Suprapubic skin (tissue), 4 donors: Measurements from ENCODE around the gene PNPT1.

DNA sequence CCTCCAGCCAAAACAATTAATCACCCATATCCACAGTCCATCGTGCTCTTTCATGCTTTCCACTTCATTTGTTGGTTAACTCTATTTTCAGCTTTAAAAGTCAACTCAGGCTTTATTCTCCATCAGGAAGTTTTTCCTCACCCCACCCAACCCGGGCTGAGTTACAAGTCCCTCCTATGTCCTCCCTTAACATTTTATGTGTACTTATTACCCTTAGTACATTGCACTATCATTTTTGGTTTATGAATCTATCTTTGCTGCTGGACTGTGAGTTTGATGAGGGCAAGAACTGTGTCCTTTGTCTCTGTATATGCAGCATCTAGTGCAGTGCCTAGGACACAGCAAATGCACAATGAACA lies 27.6 kb upstream of the SPTBN1 start:
- PRO-cap: no peak
- RAMPAGE, long total RNA, 4 experiments: no peak in any of the 4 experiments

GRCh38 chr2:54432261-54432668 lies 23.9 kb upstream of the SPTBN1 start:
- PRO-cap: no peak
- RAMPAGE, long total RNA, 4 experiments: no peak in any of the 4 experiments

- PRO-cap: no peak
- RAMPAGE, long total RNA, 4 experiments: no peak in any of the 4 experiments
Measured at GRCh38 chr2:54455009-54455557, 1.0 kb upstream of the SPTBN1 start.

GRCh38 chr2:54524666-54525171 lies 68.6 kb downstream of the SPTBN1 start:
- PRO-cap: no peak
- RAMPAGE, long total RNA, 4 experiments: no peak in any of the 4 experiments

DNA sequence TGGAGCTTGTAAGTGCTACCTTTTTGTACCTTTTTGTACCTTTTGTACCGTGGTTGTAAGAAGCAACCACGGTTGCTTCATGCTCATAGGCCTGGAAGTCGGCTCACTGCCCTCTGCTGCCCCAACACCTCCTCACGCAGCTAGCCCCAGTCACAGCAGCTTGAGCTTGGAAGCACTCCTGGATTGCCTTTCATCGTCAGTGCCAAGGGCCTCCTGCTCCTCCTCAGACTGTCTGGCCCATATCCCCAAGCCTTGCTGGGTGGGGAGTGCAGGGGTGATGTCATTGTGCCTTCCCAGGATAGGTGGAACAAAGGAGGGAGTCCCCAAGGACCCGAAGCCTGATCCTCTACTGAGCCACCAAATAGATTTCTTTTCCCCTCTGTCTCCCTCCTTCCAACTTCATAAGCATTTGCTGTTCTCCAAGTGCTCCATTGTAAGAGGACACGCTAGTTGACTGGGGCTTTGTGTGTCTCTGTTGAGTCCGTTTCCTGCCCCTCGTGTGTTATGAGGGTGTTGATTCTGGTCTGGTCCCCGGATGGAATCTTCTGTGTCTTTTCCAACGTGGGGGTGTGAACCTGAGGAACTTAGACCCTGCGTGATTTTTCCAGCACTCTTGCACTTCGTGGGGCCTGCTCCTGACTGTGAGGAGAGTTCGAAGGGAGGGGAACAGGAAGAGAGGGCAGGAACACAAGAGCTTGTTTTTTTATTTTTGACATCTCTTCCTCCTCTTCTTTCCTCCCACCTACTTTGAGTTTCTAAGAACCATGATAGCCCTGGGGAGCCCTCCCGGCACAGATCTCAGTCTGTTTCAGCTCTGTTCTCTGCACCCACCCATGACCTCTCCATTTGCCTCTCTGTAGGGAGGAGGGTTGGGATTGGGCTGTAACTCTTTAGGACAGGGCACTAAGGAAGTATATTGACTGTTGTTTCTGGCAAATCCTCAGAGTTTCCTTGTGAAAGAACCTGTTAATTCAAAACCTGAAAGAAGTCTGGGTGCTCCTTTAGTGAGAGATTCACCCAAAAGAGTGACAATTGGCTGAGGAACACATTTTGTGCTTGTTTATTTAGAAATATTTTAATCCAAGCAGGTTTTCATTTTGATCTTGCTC lies 127.1 kb upstream of the EML6 start:
- PRO-cap: no peak
- RAMPAGE, long total RNA, 4 experiments: no peak in any of the 4 experiments

DNA sequence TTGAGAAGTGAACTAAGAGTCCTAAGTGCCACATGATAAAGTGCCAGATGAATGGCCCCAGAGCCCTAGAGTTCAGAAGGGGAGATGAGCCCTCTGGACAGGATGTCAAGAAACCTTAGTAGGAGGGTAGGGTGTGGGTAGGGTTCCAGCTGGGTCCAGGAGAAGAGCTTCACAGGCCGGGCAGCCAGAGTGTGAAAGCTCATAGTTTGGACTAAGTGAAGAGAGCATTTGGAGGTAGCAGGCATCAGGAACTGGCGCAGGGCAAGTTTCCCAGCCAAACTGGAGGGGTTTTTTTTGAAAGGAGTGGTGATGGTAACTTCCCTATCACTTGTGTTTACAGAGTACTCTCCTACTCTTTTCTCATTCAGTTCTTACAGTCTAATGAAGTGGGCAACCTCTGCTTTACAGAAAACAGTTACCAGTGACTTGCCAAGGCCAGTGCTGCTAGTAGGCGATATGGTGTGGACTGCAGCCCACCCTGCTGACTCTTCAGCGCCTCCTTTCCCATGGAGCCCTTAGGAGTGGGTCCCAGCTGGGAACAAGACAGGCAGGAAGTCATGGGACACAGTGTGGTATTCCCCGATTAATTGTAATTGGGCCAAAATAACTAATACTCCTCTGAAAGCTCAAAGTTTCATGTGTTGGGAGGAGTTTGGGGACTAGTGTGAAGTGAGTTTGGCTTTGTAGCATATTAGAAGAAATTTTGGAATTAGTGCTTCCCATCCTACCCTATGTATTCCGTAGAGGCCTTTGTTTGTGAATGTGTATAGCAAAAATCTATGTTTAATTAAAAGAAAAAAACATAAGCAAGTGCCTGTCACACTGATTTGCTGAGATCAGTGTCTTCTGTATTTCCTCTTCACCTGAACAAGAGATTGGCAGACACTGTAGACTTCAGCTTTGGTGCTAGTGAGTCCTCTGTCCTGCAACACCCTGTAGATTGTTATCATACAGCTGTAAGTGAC lies 120.1 kb upstream of the EML6 start:
- PRO-cap: no peak
- RAMPAGE, long total RNA, 4 experiments: no peak in any of the 4 experiments

DNA sequence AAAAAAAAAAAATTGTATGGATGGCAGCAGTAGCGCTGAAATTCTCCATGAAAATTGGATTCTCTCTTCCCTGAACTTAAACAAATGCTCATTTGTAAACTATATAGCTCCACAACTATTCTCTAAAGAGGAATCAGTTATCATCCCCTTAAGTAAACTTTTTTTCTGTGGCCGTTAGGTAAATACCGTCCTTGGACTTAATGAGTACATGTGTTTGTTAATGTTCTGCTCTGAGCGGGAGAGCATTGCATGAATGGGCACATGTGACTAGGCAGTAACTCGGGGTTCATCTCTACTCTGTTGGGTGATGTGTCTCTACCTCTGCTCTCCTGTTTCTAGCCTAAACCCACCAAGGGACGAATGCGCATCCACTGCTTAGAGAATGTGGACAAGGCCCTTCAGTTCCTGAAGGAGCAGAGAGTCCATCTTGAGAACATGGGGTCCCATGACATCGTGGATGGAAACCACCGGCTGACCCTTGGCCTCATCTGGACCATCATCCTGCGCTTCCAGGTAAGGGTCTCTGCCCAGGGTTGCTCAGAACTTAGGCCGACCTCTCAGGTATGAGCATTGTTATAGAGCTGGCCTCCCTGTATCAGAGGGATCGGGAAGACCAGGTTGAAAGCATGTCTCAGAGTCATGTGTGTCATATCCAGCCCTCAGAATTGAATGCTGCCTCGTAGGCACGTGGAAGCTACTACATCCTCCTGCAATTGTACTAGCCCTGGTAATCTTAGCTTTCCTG lies 111.5 kb upstream of the EML6 start:
- PRO-cap: no peak
- RAMPAGE, long total RNA, 4 experiments: no peak in any of the 4 experiments

GRCh38 chr2:54620607-54621233 lies 102.7 kb upstream of the EML6 start:
- PRO-cap: no peak
- RAMPAGE, long total RNA, 4 experiments: no peak in any of the 4 experiments

- PRO-cap: no peak
- RAMPAGE, long total RNA, 4 experiments: start-site peak on the plus strand in 2 of 4 experiments, at chr2:54632662-54632768 at its widest, 24 to 139 reads per replicate
Measured at GRCh38 chr2:54632435-54632833, 91.0 kb upstream of the EML6 start.

- PRO-cap: no peak
- RAMPAGE, long total RNA, 4 experiments: no peak in any of the 4 experiments
Measured at GRCh38 chr2:54672545-54673277, 50.8 kb upstream of the EML6 start.

- PRO-cap: no peak
- RAMPAGE, long total RNA, 4 experiments: no peak in any of the 4 experiments
Measured at GRCh38 chr2:54897930-54898376, 152.3 kb downstream of the RTN4 start.

DNA sequence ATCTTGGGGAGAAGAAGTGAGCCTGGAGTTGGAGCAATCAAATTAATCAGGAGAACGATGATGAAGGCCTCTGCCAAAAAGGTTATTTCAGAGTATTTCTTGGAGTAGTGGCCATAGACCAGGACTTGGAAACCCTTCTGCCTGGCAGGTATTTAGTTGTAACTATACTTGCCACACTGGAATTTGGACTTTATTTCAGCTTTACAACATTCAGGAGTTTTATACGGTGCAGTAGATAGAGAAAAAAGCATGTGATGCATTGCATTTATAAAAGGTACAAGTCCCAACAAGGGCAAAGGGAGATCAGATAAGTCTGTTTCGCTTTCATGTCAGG lies 145.5 kb downstream of the RTN4 start:
- PRO-cap: no peak
- RAMPAGE, long total RNA, 4 experiments: no peak in any of the 4 experiments

DNA sequence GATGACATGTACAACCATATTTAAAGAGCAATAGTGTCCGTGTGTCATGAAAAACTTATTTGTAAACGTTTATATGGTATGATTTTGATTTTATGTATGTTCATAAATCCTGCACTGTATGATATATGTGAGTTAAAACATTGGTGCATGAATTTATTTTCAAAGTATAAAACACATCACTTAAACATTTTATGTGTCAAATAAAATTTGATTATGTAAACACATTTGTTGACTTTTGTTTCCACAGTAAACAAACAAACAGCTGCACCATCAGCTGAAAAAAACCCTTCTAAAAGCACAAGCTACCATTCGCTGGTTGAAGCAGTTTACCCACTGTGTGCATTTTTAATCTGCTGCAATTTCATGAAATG lies 78.5 kb downstream of the RTN4 start:
- PRO-cap: no peak
- RAMPAGE, long total RNA, 4 experiments: no peak in any of the 4 experiments

GRCh38 chr2:55048866-55049351 lies 1.3 kb downstream of the RTN4 start:
- PRO-cap: bidirectional peak, plus-strand start at chr2:55049044, minus-strand start at chr2:55048951; bidirectional peak, plus-strand start at chr2:55049191, minus-strand start at chr2:55049103
- RAMPAGE, long total RNA, 4 experiments: no peak in any of the 4 experiments

DNA sequence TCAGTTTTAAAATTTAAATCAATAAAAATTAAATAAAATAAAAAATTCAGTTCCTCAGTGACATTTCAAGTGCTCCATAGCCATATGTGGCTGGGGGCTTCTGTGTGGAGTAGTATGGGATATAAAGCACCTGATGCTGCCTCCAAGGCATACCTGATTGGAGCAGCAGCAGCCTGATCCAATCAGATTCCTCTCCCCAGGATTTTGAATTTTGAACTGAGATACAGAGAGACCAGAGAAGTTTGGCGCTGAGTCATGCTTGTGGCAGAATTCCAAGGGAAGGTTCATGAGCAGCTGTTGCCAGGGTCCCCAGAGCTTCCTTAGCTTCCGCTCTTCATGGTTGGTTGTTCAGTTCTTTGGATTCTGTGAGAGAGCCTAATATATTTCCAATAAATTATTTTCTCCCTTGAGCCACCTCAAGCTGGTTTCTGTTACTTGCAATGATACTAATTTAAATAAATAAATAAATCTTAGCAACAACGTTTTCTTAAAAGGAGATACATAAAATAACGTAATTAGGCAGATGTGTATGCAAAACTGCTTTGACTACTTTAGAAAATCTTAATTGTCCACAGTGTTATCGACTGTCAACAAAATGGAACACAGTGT lies 28.9 kb upstream of the CFAP36 start:
- PRO-cap: no peak
- RAMPAGE, long total RNA, 4 experiments: no peak in any of the 4 experiments

DNA sequence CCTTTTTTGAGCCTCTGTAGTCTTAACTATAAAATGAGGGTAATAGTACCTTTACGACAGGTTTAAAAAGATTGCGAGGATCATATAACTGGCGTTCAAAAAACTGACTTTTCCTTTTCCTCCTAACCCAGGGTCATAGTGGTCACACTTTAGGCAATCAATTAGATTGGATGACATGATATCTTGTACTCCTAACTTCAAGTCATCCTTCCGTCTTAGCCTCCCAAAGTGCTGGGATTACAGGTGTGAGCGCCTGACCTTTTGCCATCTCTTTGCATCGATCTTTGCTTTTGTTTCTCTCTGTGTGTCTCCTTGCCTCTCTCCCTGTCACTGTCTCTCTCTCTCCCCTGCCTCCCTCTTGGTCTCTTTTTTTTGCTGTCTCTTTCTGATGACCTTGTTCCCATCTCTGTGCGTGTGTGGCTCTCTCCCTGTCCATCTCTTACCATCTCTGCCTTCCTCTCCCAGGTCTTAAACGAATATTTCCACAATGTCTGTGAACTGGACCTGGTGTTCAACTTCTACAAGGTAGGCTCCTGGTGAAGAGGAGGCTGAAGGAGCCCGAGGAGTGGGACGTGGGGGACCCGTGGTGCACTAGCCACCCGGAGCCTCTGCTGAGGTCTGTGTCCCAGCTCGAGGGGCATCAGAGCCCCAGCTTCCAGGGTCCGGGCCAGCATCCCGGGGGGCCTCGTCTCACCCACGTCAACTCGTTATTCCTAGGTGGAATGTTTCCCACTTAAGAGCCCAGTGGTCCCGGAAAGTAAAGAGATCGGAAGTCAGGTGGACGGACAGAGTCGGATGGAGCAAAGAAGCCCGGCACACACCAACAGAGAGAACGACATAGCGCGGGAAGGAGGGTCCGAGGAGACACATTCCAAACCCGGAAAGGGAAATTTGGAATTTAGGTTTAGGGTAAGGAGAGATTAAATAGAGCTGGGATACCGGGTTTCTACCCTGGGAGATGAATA lies 725 bp downstream of the PNPT1 start:
- PRO-cap: no peak
- RAMPAGE, long total RNA, 4 experiments: start-site peak on the minus strand in 1 of 4 experiments, centred at position 598 of the sequence, 12 reads per replicate

- PRO-cap: unidirectional peak, minus-strand start at chr2:55693835
- RAMPAGE, long total RNA, 4 experiments: start-site peak on the minus strand in 3 of 4 experiments, at chr2:55693829-55693851 at its widest, 111 to 158 reads per replicate
Measured at GRCh38 chr2:55693602-55694199, at the start of gene PNPT1. Gene PNPT1, minus strand, starts transcription at chr2:55693844.

GRCh38 chr2:55843023-55843823 lies 80.4 kb downstream of the EFEMP1 start:
- PRO-cap: no peak
- RAMPAGE, long total RNA, 4 experiments: no peak in any of the 4 experiments

- PRO-cap: no peak
- RAMPAGE, long total RNA, 4 experiments: no peak in any of the 4 experiments
Measured at GRCh38 chr2:58448006-58448474, 206.9 kb upstream of the FANCL start.

GRCh38 chr2:60213788-60214421 lies 339.5 kb downstream of the BCL11A start:
- PRO-cap: bidirectional peak, plus-strand start at chr2:60214085, minus-strand start at chr2:60213911
- RAMPAGE, long total RNA, 4 experiments: no peak in any of the 4 experiments